Cytotoxic T cell (primary cell): ENCODE measurements around the gene DNAJA4.

DNA sequence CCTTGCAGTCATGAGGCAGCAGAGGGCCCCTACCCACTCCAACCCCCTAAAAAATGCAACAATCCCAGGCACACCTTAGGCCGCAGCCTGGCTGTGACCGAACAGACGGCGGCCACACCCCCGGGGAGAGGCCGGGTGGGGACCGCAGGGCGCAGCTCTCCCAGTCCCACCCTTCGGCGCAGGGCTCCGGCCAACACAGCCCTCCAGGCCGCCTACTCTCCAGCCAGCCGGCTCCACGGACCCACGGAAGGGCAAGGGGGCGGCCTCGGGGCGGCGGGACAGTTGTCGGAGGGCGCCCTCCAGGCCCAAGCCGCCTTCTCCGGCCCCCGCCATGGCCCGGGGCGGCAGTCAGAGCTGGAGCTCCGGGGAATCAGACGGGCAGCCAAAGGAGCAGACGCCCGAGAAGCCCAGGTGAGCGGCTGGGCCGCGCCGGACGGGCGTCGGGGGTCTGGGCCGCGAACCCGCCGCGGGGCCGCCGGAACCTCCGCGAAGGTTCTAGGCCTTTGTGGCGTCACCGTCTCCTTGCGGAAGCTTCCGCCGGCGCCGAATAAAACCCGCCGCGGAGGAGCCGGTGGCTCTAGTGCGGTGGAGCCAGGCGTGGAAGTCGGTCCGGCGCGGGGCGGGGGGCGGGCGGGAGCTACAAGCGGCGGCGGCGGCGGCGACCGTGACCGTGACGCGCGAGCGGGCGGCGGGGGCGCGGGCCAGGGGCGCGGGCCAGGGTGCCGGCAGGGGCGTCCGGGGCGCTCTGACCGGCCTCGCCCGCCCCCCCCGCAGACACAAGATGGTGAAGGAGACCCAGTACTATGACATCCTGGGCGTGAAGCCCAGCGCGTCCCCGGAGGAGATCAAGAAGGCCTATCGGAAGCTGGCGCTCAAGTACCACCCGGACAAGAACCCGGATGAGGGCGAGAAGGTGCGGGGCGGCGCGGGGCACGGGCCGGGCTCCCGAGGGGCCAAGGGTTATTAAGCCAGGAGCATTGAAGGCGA lies at the start of gene DNAJA4:
Gene DNAJA4, plus strand, starts transcription at position 580 of the 987 bp plus-strand sequence.
- PRO-cap, 2 experiments = peak in 2 of 2 experiments; most common plus-strand start position 580 of the sequence (in 2); most common minus-strand start position 769 of the sequence (in 2)

DNA sequence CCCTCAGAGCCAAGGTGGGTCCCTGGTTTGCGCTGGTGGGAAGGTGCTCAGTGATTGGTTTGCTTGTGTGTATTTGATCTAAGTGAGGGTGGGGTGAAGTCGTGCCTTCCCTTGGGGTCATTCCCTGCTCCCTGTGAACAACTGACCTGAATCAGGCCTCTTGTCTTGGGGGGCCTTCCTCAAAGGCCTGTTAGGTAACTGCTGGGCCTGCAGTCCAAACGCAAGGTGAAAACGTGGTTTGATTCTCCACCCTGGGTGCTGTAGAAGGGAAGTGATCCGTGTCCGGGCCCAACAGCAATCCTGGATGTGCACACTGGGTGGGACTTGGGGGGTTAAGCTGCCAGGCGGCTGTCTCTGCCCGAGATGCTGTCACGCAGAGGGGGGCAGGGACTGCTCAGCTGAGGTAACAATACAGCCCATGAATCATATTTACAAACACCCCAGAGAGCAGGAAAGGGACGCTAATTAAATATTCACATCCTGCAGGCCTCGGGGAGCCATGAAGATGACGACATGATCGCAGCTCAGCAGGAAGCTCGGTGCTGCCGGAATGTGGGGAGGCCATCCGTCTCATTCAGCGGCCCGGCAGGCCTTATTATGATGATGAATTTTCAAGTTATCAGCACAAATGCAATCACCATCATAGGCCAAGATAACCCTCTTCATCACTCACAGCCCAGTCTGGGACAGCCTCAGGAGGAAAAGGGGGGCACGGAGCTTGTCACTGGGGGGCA lies 18.0 kb upstream of the CRABP1 start:
- PRO-cap, 2 experiments = no peak in any of the 2 experiments

DNA sequence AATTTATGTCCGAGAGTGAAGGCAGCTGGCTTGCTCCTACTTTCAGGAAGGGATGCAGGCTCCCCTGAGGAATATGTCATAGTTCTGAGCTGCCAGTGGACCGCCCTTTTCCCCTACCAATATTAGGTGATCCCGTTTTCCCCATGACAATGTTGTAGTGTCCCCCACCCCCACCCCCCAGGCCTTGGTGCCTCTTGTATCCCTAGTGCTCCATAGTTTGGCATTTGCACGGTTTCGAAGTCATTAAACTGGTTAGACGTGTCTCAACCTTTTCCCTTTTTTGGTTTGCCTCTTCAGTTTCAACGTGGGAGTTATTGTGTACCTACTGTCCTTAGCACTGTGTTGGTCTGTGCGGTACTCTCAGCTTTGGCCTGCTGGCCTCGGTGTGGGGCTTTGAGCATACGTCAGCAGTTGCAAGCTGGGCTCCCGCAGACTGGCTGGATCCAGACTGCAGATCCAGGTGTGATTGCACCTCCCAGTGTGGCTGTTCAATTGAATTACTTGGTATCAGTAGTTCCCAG lies 7.9 kb downstream of the CRABP1 start:
- PRO-cap, 2 experiments = no peak in any of the 2 experiments

DNA sequence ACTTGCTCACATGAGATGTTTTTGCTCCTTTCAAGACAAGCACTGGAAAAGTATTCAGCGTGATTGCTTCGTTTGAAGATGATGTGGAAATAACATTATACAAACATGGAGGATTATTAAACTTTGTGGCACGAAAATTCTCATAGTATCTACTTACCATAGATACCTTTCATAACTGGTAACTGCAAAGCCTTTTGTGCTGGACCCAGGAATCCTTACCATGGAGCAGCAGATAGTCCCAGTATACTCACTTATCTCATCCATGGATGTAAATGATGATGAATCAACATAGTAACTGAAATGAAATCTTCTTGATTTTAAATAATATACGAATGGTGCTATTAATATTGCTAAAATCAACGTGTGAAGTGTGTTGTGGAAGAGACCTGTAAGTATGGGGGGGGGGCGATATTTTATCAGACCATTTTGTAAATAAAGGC lies 9.4 kb upstream of the HYKK start:
- PRO-cap, 2 experiments = no peak in any of the 2 experiments

- PRO-cap, 2 experiments = no peak in any of the 2 experiments
Observed at GRCh38 chr15:78507794-78508169, 405 bp downstream of the HYKK start.

DNA sequence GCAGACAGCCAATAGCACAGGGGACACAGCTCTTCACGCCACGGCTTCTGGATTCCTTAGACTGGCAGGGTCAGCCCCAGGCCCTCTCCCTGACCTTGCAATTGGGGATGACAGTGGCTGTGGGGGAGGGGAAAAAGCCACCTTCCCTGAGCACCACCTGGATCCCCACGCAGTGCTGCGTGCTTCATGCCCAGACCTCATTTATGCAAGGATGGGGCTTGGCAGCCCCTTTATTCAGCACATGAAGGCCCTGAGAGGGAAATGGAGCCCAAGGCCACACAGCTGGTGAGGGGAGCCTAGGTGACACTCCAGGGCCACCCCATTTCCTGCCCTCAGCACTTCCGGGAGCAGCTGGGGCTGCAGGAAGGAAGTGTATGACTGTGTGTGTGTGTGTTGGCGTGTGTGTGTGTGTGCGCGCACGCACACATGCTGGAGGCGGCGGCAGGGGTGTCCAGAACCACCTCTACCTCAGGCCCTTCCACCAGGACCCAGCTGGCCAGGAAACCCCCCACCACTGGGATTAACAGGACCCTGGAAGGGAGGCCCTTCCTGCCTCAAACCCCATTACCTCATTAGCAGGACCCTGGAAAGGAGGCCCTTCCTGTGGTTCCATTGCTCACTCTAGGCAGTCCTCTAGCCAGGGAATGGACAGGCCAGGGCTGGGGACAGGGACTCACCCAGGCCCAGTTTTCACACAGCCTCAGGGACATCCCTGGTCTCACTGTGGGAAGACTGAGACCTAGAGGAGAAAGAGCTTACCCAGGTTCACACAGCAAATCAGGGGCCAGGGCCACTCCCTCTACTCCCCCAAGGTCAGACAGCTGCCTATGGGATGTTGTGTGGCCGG lies 49.7 kb downstream of the ADAMTS7 start:
- PRO-cap, 2 experiments = peak in 2 of 2 experiments; most common plus-strand start position 420 of the sequence (in 1); most common minus-strand start position 205 of the sequence (in 2)

GRCh38 chr15:78780175-78780533 lies 31.1 kb downstream of the ADAMTS7 start:
- PRO-cap, 2 experiments = no peak in any of the 2 experiments

GRCh38 chr15:78804234-78804806 lies 6.9 kb downstream of the ADAMTS7 start:
- PRO-cap, 2 experiments = no peak in any of the 2 experiments

DNA sequence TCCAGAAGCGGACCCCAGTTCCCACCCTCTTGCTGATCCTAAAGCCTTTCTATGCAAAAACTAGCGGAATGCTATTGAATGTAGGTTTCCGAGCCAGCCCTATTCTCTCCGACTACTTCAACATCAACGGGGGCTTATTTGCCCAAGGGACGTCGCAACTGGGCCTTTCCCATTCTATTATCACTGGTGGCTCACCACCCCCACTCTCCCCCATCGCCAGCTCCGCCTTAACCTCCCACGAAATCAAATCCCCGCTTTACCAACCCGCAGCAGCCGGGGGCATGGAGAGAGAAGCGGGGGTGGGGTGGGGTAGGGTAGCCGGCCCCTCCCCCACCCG lies 322 bp upstream of the MORF4L1 start:
- PRO-cap, 2 experiments = no peak in any of the 2 experiments

DNA sequence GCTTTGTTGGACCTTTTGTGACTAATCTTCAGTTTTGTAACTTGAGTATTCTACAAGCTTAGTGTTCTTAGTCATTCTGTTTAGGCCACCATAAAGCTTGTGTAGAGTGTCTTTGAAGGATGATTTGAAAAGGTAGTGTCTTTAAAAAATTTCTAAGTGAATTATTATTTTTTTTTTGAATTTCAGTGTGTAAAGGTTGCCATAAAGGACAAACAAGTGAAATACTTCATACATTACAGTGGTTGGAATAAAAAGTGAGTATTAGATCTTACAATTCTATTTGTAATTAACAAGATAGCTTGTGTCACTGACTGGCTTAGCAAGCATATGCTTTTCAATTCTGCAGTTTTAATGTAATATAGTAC lies 7.6 kb downstream of the MORF4L1 start:
- PRO-cap, 2 experiments = no peak in any of the 2 experiments

DNA sequence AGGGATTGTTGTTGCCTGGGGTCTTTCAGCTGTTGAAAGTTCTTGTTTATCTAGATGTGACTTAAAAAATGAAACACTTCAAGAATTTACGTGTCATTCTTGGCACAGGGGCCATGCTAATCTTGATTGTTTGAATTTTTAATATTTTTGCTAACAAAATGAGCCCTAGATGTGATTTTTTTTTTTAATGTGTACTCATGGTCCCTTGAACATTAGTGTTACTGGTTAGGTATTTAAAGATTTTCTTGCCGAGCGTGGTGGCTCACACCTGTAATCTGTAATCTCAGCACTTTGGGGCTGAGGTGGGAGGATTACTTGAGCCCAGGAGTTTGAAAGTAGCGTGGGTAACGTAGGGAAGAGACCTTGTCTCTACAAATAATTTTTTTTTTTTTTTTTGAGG lies 26.1 kb downstream of the MORF4L1 start:
- PRO-cap, 2 experiments = peak in 1 of 2 experiments; most common plus-strand start position 330 of the sequence (in 1)

- PRO-cap, 2 experiments = no peak in any of the 2 experiments
Observed at GRCh38 chr15:78988373-78989115, 43.7 kb upstream of the CTSH start.

- PRO-cap, 2 experiments = no peak in any of the 2 experiments
Observed at GRCh38 chr15:79846268-79847175, 50.3 kb downstream of the MTHFS start.

- PRO-cap, 2 experiments = no peak in any of the 2 experiments
Observed at GRCh38 chr15:79872488-79873300, 24.1 kb downstream of the MTHFS start.

DNA sequence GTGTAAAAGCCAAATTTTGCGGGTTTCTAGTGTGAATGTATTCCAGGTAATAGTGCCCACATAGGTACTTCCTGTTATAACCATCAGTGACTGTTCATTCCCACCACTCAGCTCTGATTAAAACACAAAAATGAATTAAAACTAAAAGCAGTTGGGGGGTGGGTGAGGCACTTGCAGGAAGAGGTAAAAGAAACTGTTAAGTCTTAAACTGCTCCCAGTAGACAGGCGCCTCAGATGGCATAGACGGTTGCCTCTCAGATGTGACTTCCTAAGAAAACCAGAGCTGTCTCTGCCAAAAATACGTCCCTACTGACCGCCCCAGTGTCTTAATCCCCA lies 930 bp upstream of the MTHFS start:
- PRO-cap, 2 experiments = peak in 1 of 2 experiments; most common plus-strand start position 217 of the sequence (in 1); most common minus-strand start position 132 of the sequence (in 1)

- PRO-cap, 2 experiments = no peak in any of the 2 experiments
Observed at GRCh38 chr15:80017586-80018063, 41.9 kb upstream of the ZFAND6 start.

- PRO-cap, 2 experiments = no peak in any of the 2 experiments
Observed at GRCh38 chr15:80082553-80082894, 23.0 kb downstream of the ZFAND6 start.

DNA sequence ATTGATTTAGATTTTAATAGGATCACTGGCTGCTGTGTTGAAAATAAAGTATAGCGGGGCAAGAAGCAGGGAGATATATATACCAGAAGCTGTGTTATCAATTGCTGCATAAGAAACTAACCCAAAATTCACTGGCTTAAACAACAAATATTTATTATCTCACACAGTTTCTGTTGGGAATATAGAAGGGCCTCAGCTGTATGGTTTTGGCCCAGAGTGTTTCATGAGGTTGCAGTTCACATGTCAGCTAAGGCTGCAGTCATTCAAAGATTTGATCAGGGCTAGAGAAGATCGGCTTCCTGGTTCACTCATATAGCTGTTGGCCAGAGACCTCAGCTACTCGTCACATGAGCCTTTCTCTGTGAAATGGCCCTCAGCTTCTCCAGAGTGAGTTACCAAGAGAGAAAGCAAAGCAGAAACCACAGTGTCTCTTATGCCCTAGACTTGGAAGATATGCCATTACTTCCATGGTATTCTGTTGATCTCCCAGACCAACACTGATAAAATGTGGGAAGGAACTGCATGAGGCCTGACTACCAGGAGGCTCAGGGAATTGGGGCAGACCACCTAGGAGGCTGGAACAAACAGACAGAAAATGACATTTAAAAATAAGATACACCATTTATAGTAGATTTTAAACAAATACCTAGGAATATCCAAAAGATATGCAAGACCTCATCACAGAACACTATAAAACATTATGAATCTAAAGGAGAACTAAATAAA lies 42.9 kb upstream of the FAH start:
- PRO-cap, 2 experiments = no peak in any of the 2 experiments

GRCh38 chr15:80127163-80127760 lies 25.5 kb upstream of the FAH start:
- PRO-cap, 2 experiments = peak in 1 of 2 experiments; most common plus-strand start chr15:80127293 (in 1)

DNA sequence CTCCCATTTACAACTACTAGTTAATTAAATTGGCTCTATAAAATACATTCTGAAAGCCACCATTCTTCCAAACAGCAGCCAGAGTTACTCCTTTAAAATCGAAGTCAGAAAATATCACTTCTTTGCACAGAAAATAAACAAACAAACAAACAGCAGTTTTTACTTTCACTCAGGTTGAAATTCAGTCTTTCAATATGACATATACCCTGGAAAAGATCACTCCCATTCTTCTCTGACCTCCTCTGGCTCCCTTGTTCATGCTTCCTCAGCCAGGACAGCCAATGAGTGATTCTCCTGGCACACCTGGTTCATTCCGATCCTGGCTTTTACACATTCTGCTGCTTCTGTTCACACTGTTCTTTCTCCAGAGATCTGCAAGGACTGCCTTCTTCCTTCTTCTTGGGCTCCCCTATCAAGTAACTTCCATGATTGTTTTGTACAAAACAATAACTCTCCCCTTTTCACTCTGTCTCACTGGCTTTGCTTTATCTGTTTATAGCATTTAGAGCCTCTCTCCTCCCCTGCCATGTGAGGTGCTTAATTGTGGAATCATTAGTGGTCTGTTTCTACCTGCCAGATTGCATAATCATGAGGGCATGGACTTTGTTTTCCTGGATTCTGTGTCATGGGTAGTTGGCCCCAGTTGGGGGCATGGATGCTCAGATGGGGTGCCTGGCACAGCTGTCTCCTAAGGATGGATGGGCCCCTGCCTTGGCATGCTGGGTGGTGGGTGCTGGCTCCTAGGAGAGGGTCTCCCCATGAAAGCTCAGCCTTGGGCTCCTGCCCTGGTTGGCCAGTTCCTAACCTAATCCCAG lies 7.8 kb upstream of the CTXND1 start:
- PRO-cap, 2 experiments = no peak in any of the 2 experiments